ReNcell CX (cell line): ENCODE data around the gene UNC119B.

- PRO-cap: bidirectional peak, plus-strand start at chr12:120402481, minus-strand start at chr12:120402331
These were observed 33.3 kb upstream of the MSI1 start for GRCh38 chr12:120402152-120402705.

DNA sequence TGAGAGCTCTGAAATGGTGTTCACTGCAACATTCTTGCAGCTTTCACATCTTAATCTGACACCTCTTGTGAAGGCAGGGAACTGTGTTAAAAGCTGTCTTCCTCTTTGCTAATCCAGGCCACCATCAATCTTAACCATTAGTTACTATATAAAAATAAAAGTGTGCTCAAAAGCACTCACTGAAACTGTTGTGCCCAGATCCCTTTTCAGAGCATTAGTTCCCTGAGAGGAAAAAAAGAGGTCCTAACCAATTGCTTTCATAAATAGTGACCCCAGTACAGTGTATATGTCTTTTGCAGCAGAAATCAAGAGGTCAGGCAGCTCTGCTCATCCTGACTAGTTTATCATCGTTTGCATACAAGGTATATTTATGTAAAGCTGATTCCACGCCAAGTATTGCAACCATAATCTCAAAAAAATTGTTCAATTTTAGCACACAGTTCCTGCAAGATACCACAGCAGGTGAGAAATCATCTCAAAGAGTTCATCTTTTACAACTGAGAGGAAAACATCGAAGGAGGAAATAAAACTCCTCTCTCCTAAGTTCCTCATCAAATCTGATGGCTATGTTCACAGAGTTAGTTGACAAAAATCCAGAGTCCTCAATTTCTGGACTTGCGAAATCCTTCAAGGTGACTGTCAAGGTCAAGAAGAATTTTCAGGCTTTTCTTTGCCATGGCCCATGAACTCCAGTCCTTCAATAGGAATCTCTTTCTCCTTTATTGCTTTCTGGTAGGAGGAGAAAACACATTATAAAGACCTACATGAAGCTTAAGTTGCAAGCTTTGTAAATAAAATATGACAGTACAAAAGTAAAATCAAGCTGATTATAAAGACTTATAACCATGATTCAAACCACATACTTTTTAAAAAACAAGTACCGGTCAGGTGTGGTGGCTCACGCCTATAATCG is 1.7 kb downstream of the TRIAP1 start:
- PRO-cap: no peak

- PRO-cap: no peak
These were observed 17.9 kb downstream of the POP5 start for GRCh38 chr12:120563211-120563745.

DNA sequence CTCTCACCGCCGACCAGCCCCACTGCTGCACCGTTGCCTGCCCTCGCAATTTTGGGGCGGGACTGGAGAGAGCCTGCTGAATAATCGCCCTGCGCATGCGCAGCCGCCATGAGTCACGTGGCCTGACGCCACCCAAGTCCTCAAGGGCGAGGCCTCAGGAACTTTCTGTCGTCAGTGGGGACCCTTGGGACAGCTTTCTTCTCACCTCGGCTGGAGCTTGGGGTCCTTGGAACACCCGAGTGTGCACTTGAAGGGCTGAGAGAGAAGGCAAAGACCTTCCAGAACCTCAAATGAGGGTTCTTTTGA is 14.6 kb upstream of the CABP1 start:
- PRO-cap: no peak

- PRO-cap: unidirectional peak, plus-strand start at chr12:120710179; bidirectional peak, plus-strand start at chr12:120710464, minus-strand start at chr12:120710340; unidirectional peak, minus-strand start at chr12:120710714
These were observed at the start of gene UNC119B for GRCh38 chr12:120709873-120710832. TSS of gene UNC119B (plus strand) at chr12:120710458.

DNA sequence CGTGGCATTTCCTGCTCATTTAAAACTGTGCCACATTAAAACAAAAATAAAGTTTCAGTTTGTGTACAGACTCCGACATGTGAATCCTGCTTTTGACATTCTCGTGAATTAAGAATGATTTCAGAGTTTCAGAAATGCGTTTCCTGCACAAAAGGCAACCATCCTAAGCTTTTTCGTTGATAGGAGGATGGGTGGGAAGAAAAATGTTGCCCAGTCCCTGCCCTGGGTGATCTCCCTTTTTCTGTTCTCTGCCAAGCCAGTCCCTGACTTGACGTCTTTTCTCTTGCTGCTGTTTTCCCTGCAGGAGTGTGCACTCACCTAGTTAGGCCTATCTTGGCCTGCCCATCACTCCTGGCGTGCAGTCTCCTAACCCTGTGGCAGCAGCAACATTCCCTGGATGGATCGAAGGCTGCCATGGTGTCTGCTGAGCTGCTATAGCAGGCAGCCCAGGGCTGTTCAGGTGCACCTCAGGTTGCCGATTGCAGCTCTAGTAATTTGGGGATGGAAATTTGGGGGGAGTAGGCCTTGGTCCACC is 1.1 kb downstream of the UNC119B start:
- PRO-cap: no peak

GRCh38 chr12:120720244-120721209 is 5.1 kb upstream of the ACADS start:
- PRO-cap: no peak

- PRO-cap: no peak
These were observed 16.5 kb downstream of the ACADS start for GRCh38 chr12:120742092-120742464.

GRCh38 chr12:120787534-120788798 is 62.3 kb downstream of the ACADS start:
- PRO-cap: no peak

- PRO-cap: no peak
These were observed 10.5 kb downstream of the SPPL3 start for GRCh38 chr12:120893486-120894286.

DNA sequence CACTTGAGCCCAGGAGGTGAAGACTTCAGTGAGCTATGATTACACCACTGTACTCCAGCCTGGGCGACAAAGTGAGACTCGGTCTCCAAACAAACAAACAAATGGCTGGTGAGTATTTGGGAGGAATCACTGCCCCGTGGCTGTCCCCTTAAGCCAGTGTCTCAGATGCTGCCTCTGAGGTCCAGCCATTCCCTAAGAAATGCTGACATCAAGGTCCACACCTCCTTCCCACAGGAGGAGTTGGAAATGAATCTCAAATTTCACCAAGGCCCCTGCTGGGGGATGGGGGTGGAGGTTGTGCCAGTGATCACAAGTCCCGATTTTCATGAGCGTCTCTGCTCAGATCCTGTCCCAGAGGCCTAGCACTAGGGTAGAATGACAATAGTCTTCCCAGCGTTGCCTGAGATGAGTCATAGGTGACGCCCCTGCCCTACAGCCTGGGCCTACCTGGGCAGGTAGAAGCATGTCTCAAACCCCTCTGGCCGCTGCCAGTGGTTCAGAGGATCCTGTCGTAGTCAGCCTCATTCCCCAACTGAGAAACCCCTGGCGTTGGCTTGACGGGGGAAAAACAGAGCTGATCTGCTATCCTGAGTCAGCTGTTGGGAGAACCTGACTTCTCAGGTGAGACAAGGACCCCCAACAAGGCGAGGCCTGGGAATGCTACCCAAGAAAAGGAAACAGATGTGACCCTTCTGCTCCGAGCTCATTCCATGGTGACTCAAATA is 21.6 kb upstream of the SPPL3 start:
- PRO-cap: no peak

- PRO-cap: no peak
These were observed 16.0 kb upstream of the HNF1A start for GRCh38 chr12:120961907-120963113.

DNA sequence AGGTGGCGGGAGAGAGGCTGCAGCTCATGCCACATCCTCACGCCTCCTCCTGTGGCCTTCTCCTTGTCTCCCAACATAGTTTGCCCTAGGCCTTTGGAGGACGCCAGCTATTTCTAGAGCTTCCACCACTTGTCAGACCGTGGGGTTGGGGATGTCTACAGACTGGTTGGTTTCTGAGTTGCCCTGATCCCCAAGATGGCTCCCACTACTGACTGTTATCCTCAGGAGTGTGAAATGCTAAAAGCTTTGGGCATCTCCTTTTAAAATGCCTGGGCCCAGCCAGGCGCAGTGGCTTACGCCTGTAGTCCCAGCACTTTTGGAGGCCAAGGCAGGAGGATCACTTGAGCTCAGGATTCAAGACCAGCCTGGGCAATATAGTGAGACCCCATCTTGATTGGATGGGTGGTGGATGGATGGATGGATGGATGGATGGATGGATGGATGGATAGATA is 9.3 kb downstream of the P2RX4 start:
- PRO-cap: no peak

DNA sequence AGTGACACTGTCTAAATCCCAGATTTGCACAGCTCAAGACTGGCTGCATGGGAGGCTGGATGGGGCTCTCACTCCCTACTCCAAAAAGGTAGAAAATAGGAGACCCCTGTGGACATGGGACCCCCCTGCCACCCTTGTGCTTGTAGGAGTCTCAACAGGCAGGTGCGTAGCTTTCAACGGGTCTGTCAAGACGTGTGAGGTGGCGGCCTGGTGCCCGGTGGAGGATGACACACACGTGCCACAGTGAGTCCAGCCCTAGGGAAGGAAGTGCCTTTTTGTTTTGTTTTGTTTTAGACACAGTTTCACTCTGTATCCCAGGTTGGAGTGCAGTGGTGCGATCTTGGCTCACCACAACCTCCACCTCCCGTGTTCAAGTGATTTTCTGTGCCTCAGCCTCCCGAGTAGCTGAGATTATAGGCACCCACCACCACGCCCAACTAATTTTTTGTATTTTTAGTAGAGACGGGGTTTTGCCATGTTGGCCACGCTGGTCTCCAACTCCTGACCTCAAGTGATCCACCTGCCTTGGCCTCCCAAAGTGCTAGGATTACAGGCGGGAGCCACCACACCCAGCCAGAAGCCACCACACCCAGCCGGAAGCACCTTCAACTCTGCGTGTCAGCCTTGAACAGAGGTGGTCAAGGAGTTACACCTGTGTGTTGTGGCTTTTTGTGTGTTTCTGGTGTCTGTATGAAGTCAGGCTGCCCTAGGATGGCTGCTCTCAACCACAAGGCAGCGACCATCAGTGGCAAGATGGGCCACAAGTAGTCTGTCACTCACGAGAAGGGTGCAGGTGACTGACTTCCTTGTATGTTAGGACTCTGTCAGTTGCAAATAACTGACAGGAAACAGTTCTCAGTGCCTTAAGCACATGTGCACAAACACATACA is 13.1 kb downstream of the P2RX4 start:
- PRO-cap: no peak

GRCh38 chr12:121276975-121277442 is 19.5 kb downstream of the CAMKK2 start:
- PRO-cap: no peak

DNA sequence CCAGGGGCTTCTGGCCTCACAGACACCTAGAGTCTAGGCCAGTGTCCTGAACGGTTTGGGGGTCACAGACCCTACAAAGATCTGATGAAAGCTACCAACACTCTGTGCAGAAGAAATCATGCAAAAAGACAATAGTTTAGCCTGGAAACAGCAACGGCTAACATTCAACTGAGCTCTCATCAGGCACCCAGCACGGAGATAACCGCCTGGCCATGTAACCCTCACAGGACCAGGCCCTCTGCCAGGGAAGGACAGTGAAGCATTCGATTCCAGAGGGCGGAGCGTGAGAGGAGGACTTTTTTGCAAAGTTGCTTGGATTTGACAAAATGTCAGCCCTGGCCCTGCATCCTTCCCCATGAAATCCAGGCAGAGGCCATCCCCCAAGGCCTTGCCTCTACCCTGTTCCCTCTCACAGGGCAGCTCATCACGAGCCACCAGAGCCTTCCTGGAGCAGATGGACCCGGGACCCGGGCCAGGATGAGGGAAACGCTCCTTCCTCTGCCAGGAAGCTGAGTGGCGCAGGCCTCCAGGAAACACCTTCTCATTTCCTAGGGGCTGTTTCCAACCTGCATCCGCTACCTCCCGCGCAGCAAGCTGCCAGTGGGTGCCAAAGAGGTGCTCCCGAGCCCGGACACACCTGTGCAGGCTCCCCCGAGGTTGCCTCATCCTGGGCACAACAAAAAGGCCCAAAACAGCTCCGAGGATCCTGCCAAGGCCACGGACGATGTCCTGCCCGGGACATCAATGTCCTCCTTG is 17.0 kb downstream of the CAMKK2 start:
- PRO-cap: no peak

DNA sequence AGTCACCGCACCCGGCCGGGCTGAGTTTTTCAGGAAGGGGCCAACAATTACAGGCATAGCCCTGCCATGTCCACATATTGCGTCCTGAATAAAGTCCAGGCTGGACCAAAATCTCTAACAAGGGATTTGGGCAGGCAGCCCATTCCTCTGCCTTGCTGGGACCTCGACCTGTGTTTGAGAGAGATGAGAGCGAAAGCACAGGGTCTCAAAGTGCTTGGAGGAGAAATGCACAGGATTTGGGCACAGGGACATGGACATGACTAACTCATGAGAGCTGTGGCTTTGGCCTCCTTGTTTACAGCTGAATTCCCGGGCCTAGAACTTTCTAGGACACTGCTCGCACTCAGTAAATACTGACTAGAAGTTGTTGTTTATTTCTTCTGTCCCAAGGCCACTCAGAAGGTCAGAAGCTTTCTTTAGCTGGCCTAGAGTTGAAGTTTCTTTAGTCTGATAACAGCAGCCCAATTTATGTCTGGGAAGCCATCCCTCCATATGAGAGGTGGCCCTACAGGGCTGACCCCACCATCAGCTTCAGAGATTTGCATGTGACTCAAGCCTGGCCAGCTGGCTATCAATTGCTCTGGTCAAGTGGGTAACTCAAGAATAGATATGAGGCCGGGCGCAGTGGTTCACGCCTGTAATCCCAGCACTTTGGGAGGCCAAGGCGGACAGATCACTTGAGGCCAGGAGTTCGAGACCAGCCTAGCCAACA is 11.7 kb downstream of the CAMKK2 start:
- PRO-cap: no peak

- PRO-cap: no peak
These were observed 50.2 kb downstream of the KDM2B start for GRCh38 chr12:121530513-121531183.

DNA sequence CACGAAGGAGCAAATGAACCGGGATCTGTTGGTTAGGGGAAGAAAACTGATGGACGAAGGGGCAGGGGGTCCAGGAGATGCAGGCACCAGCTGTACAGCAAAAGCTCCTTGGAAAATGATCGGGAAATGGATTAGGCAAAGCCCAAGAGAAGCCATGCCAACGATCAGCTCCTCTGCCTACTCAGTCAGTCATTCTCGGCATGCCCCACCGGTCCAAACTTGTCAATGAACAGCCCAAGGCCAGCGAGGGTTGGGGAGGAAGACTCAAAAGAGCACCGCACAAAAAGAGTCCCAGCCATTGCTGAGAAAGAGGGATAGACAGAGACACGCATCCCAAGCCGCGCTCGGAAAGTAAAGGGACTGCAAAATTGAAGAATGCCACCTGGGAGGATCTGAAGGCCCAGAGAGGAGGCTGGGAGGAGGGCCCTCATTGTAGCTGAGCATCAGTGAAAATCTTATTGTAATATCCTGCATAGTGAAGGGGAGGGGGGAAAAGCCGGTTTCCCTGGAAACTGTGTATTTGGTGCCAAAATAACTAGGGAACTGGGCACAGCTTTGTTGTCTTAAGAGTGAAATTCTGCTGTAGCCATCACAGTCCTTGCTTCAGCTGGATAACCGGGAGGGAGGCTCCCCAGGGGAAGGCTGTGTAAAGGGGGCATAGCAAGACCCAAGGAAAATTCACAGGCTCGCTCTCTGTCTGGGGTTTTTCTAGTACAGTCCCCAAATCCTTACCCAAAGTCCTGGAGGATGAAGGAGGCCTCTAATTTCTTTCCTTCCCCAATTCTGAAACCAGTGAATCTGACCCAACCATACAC is 4.7 kb downstream of the KDM2B start:
- PRO-cap: unidirectional peak, plus-strand start at position 598 of the sequence

GRCh38 chr12:121601063-121601468 is 20.2 kb upstream of the KDM2B start:
- PRO-cap: no peak